Sciatic nerve (tissue), 1 donor: Measurements from ENCODE around the gene ATF3.

GRCh38 chr1:209685746-209686574 is 10.7 kb downstream of the G0S2 start:
- PRO-cap = no peak

- PRO-cap = no peak
These were observed 12.8 kb upstream of the TRAF3IP3 start for GRCh38 chr1:209742883-209743695.

DNA sequence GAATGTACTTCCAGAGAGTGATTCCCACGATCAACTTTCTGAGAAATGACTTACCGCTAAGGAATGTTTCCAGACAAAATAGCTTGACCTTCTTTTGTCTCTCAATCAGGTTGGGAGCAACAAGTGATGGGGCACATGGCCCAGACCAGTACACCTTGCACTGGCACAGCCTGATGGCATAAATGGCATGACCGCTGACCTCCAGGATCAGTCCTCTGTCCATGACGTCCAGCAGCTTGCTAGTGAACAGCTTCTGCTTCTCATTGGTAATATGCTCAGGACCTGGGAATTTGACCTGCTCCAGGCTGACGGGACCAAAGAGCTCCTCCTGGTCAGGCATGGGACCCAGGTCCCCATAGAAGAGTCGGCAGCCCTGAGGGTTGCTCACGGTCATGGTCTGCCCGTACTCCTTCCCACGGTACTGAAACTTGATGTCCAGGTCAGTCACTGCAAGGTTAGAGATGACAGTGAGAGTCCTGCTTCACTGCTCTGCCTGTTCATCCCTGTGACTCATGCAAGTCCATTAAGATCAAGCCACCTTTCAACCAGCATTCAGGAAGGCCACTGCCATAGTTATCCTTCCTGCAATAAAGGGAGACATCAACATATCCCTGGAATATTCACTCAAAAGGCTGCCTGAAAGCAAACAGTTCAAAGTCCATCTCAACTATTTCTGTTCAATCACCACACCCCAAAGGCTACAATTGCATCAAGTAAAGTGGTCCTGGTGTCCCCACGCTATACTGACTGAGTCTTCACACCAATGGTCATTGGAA is 6.3 kb upstream of the C1orf74 start:
- PRO-cap = no peak

GRCh38 chr1:210099831-210100516 is 132.6 kb upstream of the SERTAD4 start:
- PRO-cap = no peak

GRCh38 chr1:210363007-210363206 is 34.2 kb downstream of the HHAT start:
- PRO-cap = no peak

DNA sequence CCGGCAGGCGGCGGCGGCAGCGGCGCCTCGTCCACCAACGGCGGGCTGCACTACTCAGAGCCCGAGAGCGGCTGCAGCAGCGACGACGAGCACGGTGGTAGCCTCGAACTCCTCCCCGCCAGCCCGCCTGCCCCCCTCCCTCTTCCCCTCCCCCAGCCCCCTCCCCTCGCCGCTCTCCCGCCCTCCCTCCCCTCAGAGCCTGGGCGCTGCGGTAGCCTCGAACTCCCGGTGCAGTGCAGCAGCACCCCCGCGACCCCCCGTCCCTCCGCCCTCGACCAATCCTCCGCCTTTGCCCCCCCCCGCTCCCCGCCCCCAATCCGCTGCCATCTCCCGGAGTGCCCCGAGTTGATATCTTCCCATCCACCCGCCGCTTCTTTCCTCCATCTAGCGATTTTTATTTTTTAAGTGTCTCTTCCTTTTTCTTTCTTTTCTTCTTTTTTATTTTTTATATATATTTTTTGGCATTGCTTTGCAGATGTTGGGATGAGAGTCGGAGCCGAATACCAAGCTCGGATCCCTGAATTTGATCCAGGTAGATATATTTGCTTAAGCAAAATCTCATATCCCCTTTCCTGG is 555 bp downstream of the RCOR3 start:
- PRO-cap = bidirectional peak, plus-strand start at position 335 of the sequence, minus-strand start at position 129 of the sequence

GRCh38 chr1:211382491-211383632 is 56.2 kb downstream of the TRAF5 start:
- PRO-cap = bidirectional peak, plus-strand start at chr1:211382813, minus-strand start at chr1:211382674; bidirectional peak, plus-strand start at chr1:211383269, minus-strand start at chr1:211383222; unidirectional peak, minus-strand start at chr1:211383415

DNA sequence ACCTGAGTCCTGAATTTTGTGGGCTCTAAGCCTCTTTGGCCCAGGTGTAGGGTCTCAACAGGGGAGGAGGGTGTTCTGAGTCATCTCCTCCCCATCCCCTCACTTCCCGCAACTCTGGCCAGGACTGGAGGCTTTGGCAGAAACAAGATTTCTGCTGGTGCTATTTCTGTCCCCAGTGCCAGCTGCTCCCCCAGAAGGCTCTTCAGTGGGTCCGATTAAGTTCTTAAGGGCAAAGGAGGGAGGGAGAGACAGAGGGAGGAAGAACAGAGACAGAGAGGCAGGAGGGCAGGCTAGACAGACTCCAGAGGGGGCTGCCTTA is 6.8 kb downstream of the RD3 start:
- PRO-cap = no peak

- PRO-cap = no peak
These were observed 381 bp upstream of the RD3 start for GRCh38 chr1:211492384-211492701.

DNA sequence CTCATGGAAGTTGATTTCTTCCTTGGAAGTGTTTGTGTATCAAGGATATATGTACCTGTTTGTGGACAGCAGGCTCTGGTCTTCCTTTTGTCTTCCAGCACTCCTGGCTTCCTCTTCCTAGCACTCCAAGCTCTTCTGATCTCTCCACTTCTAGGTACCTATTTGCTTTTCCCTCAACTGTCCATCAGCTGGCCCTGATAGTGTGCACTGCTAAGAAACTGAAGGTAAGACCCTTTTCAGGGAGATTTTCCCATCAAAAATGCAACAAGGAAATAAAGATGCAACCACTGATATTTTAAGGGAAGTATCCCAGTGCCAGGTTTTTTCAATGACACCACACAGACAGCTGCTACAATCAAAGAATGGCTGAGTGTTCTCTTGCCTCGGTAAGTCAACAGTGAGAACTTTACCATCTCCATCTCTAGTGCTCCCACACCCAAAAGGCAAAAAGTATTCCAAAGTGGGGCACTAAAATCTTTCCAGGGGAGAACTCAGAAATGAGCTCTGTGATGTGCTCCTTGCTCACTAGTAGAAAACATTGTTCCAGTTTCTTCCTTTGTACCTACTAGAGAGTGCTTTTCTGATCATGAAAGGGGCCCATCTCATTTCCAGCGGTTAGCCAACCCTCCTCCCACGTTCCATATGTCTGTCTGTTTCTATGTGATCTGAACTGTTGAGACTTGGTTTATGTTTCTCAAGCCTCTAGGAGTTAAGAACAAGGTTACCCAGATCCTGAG is 67.5 kb upstream of the NEK2 start:
- PRO-cap = no peak

- PRO-cap = no peak
These were observed 73.4 kb upstream of the LPGAT1 start for GRCh38 chr1:211903842-211904421.

- PRO-cap = no peak
These were observed 86.3 kb downstream of the INTS7 start for GRCh38 chr1:211948955-211949607.

DNA sequence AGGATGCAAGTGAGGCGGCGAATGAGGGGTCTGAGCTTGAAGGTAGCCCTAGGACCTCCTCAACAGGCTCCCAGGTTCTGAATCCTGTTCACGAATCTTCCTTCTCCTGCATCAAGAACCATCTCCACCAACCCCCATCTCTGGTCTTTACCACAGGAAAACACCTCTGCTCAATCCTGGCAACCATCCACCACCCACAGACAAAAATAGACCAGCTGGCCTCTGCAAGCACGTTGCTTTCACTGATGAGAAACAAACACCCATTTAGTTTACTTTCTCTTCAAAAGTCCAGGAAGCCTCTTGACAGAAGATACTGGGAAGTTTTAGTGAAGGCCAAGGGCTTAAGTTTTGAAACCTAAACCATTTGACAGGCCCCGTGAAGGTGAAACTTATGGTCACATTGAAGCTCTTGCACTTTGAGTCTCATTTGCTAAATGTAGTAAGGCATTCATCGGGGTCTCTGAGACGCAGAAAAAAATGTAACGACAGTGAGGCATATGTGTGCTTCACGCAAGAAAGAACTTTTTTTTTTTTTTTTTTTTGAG is 122.6 kb upstream of the PPP2R5A start:
- PRO-cap = no peak

DNA sequence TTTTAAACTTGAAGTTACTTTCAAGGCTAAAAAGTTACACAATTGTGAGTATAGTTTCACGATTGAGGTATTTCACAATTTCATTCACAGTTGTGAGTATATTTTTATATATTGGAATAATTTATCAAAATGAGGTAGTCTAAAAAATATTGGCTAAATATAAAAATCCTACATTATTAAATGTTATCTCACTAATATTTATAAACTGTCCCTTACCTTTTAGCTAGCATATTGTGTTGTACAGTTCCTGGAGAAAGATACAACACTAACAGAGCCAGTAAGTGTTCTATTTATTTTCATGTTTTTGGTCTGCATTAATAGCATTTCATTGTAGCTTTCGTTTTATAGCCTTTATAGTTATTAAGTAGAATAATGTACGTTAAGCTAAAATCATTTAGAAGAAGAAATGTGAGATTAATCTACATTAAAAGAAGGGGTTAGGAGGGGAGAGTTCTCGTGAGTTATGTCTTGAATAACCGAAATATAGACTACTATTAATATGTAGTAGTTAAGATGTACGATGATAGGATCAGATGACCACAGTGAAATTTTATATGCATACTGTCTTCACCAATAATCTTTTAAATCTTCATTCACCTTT is 63.9 kb downstream of the PPP2R5A start:
- PRO-cap = no peak

DNA sequence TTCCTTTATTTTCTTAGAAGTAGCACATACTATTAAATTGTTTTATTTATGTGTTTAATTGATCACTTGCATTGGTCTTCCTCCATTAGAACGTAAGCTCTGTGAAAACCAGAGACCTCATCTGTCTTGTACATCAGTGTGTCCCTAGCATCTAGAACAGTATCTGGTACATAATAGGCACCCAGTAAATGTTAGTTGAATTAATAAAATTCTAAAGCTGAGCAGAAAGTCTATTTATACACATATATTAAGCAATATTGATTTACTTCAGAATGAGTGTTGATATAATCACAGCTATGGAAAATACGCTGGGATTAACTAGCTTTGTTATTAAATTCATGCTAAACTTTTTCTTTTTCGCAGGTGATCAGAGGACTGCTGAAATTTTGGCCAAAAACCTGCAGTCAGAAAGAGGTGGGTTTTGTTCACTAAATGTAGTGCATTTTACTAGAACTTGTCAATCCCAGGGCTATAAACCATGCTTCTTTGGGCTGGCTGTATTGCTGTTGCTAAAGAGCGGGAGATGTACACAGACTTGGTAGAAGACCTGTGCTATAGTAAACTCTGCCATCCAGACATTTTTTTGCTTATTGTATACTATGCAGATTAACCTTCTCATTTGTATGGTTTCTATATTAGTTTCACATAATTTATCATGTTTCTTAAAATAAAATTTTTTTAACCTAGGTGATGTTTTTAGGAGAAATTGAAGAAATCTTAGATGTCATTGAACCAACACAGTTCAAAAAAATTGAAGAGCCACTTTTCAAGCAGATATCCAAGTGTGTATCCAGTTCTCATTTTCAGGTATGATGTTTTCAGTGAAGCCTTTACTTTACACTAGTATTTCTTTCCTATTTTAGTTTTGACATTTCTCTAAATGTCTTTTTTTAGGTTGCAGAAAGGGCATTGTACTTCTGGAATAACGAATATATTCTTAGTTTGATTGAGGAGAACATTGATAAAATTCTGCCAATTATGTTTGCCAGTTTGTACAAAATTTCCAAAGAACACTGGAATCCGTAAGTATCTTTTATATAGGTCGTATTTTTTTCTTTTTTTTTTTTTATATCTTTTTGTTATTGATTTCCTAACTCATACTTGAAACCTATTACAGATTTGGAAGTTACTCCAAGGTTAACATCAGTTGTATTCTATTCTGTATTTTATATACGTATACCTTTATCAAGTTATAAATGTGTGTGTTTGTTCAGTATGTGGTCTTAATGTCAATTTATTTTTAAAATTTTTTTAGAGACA is 58.0 kb downstream of the PACC1 start:
- PRO-cap = no peak

DNA sequence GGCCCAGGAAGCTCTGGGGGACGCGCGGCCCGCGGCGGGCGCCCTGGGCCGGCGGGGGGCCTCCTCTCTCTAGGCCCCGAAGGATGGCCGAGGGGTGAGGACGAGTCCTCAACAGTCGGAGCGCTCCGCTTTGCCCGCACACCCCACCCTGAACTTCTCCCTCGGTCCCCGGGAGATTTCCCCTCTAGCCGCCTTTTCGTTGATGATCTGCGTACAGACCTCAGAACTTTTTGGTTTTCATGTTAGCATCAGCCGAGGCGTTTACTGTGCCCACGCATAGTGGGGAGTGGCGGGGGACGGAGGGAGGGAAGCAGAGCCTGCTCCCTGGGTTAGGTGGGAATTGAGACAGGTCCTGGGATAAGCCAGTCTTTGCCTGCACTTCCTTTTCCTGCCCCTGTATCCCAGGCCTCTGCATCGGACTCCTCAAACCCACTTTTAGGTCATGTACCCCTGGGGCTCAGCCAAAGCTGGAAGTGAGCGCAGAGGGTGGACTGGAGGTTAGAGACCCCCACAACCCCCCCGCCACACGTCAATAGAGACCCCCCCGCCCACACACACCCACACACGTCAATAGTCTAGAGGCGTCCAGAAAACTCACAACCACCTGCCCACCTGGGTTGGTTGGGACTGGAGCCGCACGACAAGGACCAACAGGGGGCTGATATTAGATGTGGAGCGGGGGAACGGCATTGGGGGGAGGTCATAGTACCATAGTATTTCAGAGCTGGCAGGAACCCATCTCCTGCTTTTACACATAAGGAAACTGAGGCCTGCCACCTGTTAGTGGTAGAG is 680 bp downstream of the NENF start:
- PRO-cap = unidirectional peak, minus-strand start at position 150 of the sequence; unidirectional peak, minus-strand start at position 263 of the sequence

DNA sequence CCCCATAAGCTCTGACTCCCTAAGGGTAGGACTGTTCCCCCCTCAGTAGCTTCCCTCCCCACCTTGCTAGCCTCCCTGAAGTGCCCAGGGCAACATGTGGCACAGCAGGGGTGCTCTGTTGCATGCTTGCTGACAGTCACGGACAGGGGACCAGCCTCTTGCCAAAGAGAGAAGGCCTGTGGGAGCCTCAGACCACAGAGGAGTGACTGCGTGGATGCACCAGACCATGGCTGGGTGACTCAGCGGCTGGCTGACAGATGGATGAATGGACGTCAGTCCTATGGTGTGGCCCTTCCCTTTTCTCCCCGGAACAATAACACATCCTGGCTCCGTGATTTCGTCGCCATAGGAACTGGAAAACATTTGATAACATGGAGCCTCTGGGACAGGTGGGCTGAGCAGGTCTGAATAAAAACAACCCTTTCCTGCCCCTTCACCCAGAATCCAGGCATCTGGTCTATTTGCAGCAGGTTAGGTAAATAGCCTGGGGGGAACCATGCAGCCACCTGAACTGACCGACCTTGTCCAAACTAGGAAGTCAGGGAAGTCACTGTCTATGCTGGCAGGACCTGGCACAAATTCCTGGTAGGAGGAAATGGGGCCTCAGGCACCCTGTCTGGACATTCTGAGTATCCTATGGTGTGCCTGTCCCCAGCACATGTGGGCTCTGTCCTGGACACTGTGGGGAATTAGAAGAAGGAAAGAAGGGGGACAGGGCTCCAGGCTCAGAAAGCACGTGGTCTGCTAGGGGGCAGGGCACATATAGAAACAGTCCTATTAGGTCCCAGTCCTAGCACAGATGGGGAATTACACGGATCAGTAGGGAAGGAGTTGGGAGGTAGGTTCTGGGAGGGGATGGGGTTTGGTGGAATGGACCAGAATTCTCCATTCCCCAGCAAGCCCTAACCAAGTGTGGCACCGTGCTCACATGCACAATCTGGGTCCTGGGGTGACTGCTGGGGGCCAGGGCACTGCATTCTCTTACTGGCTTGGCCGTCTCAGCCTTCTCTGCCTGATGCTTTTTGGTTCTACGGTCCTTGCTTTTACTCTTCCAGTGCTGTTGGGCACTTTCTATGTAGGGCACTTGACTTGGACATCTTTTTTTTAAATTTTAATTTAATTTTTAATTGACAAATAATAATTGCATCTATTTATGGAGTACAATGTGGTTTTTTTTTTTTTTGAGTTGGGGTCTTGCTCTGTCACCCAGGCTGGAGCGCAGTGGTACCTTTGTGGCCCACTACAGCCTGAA is 53.6 kb downstream of the NENF start:
- PRO-cap = no peak

GRCh38 chr1:212542653-212543290 is 65.8 kb upstream of the ATF3 start:
- PRO-cap = bidirectional peak, plus-strand start at chr1:212542991, minus-strand start at chr1:212542900

GRCh38 chr1:212566428-212567050 is 42.0 kb upstream of the ATF3 start:
- PRO-cap = unidirectional peak, plus-strand start at chr1:212566657; unidirectional peak, plus-strand start at chr1:212566678; unidirectional peak, plus-strand start at chr1:212566715; bidirectional peak, plus-strand start at chr1:212566901, minus-strand start at chr1:212566778; unidirectional peak, plus-strand start at chr1:212566901

DNA sequence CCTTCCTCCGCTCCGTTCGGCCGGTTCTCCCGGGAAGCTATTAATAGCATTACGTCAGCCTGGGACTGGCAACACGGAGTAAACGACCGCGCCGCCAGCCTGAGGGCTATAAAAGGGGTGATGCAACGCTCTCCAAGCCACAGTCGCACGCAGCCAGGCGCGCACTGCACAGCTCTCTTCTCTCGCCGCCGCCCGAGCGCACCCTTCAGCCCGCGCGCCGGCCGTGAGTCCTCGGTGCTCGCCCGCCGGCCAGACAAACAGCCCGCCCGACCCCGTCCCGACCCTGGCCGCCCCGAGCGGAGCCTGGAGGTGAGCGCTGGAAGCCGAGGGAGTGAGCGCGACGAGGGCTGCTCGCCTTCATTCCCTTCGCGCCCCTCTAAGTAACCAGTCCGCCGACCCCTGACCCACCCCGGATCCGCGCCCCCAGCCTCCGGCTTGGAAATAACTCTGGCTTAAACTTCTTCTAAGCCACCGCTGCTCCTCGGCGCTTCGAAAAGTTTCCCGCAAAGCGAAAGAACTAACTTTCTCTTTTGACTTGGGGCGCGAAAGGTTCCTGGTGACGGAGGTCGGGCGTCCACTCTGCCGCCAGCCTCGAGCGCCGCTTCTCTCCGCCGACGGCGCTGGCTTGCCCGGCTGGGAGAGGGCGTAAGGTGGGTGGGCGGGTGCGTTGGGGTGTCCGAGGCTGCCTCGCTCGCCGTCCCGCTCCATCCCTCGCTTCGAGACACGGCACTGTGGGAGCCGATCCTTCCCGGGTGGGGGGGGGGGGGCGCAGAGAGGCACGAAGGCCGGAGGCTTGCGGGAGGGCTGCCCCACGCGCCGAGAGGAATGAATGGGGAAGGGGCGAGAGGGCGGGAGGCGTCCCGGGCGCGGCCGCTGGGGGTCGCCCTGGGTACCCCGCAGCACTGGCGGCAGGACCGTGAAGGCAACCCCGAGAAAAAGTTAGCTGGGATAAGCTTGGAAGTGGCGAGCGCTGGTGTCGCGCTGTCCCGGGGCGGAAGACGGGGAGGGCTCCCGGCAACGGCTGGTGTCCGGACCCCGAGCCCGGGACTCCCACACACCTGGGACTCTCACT is at the start of gene ATF3:
TSS of gene ATF3 (plus strand) at position 140 of the 1,072 bp plus-strand sequence.
- PRO-cap = bidirectional peak, plus-strand start at position 140 of the sequence, minus-strand start outside the sequence; unidirectional peak, plus-strand start at position 458 of the sequence; bidirectional peak, plus-strand start at position 573 of the sequence, minus-strand start at position 610 of the sequence; bidirectional peak, plus-strand start at position 946 of the sequence, minus-strand start at position 827 of the sequence